Lower leg skin (tissue), 2 donors: ENCODE measurements around a stretch of chr21.

DNA sequence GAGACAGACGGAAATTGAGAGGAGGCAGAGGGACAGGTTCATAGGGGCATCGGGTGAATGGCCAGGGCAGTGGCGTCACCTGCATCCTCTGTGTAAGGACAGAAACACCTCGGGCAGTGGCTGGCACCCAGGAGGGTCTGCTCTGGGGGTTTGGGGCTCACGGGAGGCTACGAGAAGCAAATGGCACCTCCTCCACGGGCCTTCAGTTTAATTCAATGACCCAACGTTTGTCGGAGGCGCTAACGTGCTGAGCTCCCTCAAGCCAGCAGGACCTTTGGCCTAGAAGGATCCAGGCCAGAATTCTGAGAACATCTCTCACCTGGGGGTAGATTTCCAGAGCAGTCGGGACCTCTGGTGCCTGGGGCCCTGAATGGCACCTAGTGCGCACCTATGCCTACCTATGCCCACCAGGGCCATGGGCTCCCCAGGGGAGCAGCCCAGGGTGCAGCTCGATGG lies 20.6 kb upstream of the PTTG1IP start:
- PRO-cap = no peak
- RAMPAGE, long total RNA, 2 experiments = no peak in any of the 2 experiments

DNA sequence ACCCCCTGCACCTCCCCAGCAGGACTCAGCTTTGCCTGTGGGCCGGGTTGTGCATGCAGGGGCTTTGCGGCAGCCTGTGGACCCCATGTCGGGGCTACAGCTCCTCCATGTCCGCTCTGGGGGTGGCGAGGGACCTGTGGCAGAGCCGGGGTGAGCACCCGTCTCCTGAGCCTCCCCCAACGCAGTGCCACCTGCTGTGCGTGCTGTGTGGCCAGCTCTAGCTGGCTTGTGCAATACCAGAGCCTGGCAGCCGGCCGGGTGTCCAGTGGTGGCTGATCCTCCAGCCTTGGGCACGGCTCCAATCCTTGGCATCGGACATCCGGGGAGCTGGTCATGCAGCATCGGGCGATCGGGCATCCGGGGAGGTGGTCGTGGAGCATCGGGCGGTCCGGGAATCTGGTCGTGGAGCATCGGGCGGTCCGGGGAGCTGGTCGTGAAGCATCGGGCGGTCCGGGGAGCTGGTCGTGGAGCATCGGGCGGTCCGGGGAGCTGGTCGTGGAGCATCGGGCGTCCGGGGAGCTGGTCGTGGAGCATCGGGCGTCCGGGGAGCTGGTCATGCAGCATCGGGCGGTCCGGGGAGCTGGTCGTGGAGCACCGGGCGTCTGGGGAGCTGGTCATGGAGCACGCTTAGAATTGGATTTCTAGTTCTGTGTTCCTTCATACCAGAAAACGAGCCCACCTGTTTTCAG lies 8.1 kb downstream of the SLX9 start:
- PRO-cap = no peak
- RAMPAGE, long total RNA, 2 experiments = no peak in any of the 2 experiments

DNA sequence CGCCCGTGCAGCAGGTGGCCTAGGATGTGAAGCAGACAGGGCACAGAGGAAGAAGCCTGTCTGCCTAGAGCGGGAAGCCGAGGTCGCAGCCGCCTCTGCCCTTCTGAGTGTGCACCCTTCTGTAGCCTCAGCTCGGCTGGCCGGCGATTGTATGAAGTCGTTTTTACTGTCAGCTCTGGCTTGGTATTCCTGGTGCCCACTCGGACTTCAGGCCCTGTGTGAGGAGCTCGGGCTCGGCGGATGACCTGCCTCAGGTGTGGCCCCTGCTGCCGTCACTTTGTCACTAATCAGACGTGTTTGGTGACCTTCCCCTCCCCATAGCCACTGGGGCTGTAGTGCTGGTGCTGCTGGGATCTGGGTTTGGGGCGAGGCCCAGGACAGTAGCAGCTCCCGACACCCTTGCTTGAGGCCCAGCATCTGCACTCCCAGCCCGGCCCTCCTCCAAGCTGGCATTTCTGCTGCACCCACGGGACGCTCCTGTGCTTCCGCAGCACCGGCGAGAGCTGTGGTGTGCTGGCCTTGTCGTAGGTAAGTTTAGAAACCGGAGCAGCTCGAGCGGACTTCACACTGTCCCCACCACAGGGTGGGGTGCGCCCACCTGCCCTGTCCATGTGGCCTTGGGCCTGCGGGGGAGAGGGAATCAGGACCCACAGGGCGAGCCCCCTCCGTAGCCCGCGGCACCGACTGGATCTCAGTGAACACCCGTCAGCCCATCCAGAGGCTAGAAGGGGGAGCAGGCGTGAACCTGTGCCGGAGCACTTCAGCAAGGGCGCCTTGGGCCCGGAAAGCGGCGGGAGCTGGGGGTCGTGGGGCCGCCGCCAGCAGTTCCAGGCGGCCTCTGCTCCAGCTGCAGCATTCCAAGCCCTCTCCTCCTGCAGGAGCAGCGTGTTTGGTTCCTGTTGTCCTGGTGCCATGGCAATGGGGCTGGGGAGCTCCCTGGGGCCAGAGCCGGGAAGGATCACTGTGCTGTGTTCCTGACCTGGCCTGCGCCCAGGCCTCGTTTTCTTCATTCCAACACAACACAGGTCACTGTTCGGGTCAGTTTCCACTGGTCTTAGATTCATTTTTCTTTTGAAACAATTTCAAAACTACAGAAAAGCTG lies 18.4 kb downstream of the SLX9 start:
- PRO-cap = unidirectional peak, plus-strand start at position 452 of the sequence
- RAMPAGE, long total RNA, 2 experiments = start-site peak on the plus strand in 2 of 2 experiments, centred at positions 385 to 435 of the sequence, 18 to 27 reads per replicate

DNA sequence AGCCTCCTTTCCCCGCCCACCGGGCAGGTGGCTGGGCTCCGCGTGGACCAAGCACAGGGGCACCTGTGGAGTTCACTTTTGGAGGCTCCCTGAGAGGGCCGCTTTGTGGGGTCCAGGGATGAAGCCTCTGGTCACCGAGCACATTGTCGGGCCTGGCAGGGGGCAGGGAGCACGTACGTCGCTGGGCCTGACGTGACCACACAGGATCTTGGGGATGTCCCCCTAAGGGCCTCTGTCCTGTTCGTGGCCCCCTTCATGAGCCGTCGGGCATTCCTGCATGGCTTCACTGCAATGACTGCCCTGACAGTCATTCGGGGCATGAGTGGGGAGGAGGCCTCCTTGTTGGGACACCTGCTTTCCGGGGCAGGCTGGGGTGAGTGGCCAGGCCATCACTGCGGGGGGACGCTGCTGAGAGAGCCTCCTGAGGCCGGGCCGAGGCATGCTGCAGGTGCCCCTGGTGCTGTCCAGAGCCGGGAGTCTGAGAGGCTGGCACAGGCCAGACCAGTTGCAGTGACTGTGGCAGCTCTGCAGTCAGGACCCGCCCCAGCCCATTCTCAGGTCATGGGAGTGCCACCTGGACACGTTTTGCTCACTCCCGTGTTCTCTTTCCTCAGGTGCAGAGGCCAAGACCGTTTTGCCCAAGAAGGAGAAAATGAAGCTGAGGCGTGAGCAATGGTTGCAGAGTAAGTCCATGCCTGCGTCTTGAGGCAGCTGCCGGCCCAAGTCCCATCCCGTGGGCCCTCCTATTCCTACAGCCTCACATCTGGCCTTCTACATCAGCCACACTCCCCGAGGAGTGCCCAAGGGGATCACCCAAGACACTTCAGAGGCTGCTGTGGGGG lies 19.9 kb downstream of the SLX9 start:
- PRO-cap = no peak
- RAMPAGE, long total RNA, 2 experiments = start-site peak on the plus strand in 1 of 2 experiments, centred at position 289 of the sequence, 8 reads per replicate

GRCh38 chr21:44962145-44963057 lies 22.6 kb downstream of the SLX9 start:
- PRO-cap = no peak
- RAMPAGE, long total RNA, 2 experiments = no peak in any of the 2 experiments

DNA sequence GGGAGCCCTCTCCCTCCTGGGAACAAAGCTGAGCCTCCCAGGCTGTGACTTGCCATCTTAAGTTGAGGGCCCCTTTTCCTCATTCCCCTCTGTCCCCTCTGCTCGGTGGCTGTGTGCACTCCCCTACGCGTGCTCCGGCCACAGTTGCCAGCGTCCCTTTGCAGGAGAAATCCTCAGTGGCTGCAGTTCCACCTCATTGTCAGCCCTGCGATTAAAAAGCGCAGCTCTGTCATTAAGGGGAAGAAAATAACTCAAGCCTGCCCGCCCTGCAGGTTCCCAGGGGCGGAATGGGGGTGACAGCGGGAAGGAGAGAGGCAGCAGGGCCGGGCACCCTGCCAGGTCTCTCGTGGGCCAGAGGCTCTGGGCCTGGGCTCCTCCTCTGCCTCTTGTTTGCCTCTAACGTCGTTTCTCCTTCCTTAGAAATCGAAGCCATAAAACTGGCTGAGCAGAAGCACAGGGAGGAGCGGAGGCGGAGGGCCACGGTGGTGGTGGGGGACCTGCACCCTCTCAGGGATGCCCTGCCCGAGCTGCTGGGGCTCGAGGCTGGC lies 26.9 kb downstream of the SLX9 start:
- PRO-cap = no peak
- RAMPAGE, long total RNA, 2 experiments = no peak in any of the 2 experiments

- PRO-cap = no peak
- RAMPAGE, long total RNA, 2 experiments = no peak in any of the 2 experiments
These were observed 42.9 kb downstream of the SLX9 start for GRCh38 chr21:44982473-44983320.

DNA sequence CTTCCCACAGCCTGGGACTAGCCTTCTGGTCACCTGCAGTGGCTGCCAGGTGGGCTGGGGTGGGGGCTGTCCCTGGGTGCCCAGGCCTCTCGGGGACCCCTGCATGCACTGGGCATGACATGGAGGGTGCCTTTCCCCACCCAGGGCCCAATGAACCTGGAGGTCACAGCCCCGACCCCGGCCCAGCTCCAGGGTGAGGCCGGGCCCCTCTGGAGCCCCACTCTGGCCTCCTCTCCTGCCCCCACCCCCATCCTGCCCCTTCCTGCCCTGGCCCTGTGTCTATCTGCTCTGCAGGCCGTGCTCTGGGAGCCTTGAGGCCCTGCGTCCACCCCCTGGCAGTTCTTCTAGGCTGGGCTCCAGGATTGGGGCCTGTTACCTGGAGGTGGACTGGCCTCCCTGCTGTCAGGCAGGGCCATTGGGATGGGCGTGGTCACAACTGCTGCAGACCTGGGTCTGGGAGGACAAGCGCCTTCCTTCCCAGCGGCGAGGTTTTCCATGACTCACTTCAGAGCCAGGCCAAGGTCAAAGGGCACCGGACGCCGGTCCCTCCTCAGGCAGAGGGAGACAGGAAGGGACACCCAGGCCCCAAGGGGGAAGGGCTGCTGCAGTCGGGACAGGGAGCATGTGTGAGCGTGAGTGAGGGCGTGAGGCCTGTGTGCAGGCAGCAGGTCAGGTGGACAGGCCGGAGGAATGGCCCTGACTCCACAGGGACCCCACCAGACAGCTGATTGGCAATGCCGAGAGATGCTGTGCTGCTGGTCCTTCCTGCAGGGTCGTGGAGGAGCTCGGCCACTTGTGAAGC lies 31.0 kb upstream of the POFUT2 start:
- PRO-cap = unidirectional peak, plus-strand start at position 623 of the sequence
- RAMPAGE, long total RNA, 2 experiments = no peak in any of the 2 experiments

- PRO-cap = no peak
- RAMPAGE, long total RNA, 2 experiments = no peak in any of the 2 experiments
These were observed 41.0 kb upstream of the POFUT2 start for GRCh38 chr21:45328524-45329256.

- PRO-cap = no peak
- RAMPAGE, long total RNA, 2 experiments = no peak in any of the 2 experiments
These were observed 52.2 kb upstream of the POFUT2 start for GRCh38 chr21:45339729-45340456.

- PRO-cap = no peak
- RAMPAGE, long total RNA, 2 experiments = no peak in any of the 2 experiments
These were observed 38.0 kb upstream of the COL18A1 start for GRCh38 chr21:45366734-45367650.

DNA sequence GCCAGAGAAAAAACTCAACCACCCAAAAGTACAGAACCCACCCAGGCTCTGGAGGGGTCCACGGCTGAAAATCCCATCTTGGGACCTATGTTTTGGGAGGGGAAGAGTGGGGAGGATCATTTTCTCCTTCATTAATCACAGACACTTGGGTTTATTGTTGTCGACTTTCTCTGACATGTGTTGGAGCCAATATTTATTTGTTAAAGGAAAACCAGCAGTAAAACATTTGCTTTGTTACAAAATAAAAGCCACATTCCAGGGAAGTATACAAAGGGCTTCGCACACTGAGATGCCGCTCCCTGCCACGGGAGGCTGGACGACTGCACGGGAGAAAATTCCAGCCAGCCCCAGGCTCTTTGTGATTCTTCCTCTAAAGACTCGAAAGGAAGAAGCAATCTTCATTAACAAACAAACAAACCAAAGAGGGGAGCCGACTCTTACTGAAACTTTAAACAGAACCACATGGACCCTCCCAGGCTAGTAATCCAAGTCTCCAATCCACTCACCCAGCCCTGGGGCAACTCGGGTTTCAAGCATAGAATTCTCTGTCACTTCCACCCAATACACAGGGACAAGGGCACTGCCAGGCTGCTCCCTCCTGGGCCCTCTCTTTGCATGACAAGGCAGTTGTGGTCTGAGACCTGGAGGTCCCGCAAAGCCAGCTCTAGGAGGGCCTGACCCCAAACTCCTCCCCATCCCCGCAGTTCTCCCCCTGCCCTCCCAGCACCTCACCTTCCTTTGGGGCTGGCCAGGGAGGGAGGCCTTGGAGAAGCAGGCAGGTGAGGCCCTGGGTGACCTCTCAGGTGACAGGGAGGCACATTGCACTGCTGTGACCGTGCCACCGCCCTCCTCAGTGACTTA lies 26.7 kb upstream of the COL18A1 start:
- PRO-cap = no peak
- RAMPAGE, long total RNA, 2 experiments = no peak in any of the 2 experiments

DNA sequence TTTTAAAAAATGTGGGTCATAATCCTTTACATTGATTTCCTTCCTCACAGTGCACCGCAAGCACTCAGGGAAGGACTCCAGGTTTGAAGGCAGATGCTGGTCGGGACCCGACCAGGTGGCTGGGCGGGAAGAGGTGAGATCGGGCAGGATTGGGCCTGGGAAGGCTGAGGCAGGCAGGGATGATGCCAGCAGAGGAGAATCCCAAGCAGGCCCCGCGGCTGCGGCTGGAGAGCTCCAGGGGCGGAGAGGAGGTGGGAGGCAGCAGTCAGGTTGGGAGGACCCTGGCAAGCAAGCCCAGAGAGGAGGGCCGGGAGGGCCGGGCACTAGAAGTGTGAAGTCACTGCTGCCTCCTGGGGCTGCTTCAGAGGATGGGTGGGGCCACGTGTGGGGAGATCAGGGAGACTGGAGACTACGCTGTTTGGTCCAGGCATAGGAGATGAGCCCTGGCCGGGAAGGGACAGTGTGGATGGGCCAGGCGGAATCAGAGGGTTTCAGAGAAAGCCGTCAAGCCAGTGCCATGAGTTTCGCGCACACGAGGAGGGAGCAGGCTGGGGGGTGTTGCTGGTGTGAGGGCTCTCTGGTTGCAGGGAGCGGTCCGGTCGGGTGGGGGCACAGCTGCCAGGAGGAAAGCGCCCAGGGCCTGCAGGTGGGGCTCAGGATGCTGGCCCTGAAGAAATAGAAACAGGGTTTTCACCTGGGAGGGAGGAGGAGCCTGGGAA lies 976 bp upstream of the COL18A1 start:
- PRO-cap = unidirectional peak, plus-strand start at position 297 of the sequence; unidirectional peak, plus-strand start at position 364 of the sequence
- RAMPAGE, long total RNA, 2 experiments = no peak in any of the 2 experiments

DNA sequence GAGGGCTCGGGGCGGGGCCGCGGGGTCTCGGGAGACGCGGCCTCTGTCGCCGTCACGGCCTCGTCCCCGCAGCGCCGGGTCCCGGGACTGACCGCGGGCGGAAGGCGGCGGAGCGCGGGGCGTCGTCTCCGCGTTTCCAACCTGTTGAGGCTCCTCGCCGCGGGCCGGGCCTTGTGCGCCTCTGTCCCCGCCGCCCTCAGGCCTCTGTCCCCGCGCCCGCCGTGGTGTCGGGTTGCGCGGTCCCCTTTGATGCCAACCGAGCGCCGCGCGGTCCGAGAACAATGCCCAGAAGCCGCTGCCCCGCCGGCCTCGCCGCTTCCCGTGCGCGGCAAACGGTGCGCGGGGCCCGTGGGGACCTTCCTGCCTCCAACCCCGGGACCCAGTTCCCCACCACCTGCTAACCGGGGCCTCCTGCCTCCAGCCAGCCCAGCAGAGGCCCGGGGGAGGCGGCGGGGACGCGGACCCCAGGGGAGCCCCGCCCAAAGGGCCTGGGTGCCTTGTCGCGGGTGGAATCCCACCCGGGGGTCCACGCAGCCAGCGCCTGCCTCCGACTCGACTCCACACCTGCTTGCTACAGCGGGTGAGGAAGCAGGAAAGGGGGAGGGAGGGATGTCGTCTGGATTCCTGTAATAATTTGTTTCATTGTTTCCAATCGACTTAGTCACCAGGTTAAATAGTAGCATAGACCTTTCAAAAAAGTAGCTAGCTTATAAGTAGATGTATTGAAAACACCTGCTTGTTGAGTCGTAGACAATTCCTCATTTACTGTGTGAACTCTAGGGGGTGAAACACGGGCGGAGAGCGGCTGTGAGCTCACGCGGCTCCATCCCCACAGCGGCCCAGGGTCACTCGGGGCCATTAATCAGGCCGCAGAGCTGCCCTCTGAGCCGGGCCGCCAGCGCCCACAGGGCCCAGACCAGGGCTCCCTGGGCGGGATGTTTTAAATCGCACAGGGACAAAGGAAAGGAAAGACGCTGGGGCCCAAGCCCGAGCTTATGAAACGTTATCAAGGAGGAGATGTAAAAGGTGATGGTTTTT lies 1.1 kb downstream of the COL18A1 start:
- PRO-cap = no peak
- RAMPAGE, long total RNA, 2 experiments = no peak in any of the 2 experiments

GRCh38 chr21:45411318-45412048 lies 6.5 kb downstream of the COL18A1 start:
- PRO-cap = no peak
- RAMPAGE, long total RNA, 2 experiments = no peak in any of the 2 experiments

- PRO-cap = no peak
- RAMPAGE, long total RNA, 2 experiments = no peak in any of the 2 experiments
These were observed 32.5 kb downstream of the COL18A1 start for GRCh38 chr21:45436924-45438357.

GRCh38 chr21:45474247-45475172 lies 67.7 kb downstream of the SLC19A1 start:
- PRO-cap = no peak
- RAMPAGE, long total RNA, 2 experiments = no peak in any of the 2 experiments

- PRO-cap = no peak
- RAMPAGE, long total RNA, 2 experiments = no peak in any of the 2 experiments
These were observed 49.4 kb downstream of the SLC19A1 start for GRCh38 chr21:45492461-45493628.

GRCh38 chr21:45534448-45535299 lies 7.6 kb downstream of the SLC19A1 start:
- PRO-cap = no peak
- RAMPAGE, long total RNA, 2 experiments = no peak in any of the 2 experiments

DNA sequence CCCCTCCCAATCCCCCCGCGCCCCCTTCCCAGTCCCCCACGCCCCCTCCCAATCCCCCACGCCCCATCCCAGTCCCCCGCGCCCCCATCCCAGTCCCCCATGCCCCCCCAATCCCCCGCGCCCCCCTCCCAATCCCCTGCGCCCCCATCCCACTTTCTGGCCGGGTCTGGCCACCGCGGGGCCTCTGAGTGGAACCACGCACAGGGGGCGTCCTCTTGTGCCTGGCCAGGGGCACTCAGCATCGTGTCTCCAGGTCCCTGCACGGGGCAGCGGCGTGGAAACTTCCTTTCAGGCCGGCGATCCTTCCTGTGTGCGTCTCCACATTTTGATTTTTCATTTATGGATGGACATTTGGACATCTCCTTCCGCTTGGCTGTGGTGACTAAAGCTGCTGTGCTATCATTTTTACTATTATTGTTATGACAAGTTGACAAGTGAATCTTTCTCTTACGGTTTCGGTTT lies 12.2 kb upstream of the SLC19A1 start:
- PRO-cap = no peak
- RAMPAGE, long total RNA, 2 experiments = no peak in any of the 2 experiments